SK-N-MC (cell line): ENCODE data around the gene SKA1.

- RRBS: 35% methylated on average over 2 of the region's 39 CpGs
These were observed 870 bp downstream of the MYO5B start for GRCh38 chr18:50194048-50194505.

DNA sequence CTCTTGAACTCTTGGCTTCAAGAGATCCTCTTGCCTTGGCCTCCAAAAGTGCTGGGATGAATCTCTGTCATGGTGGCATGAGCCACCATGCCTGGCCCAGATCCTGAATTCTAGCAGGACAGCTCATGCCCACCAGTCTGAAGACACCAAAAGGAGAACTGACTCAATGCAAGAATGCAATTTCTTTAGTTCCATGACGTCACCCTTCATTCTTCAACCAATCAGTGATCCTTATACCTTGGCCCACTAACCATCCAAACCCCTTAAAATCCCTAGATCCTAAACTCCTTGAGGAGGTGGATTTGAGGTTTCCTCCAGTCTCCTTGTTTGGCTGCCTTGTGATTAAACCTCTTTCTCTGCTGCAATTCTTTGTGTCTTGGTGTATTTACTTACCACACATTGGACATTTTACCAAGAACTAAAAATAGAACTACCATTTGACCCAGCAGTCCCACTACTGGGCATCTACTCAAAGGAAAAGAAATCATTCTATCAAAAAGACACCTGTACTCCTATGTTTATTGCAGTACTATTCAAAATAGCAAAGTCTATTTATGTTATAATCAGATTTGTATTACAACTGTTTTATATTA, 25.8 kb upstream of the CXXC1 start:
- RRBS: no CpG with 5 or more reads among the region's 1 CpG

DNA sequence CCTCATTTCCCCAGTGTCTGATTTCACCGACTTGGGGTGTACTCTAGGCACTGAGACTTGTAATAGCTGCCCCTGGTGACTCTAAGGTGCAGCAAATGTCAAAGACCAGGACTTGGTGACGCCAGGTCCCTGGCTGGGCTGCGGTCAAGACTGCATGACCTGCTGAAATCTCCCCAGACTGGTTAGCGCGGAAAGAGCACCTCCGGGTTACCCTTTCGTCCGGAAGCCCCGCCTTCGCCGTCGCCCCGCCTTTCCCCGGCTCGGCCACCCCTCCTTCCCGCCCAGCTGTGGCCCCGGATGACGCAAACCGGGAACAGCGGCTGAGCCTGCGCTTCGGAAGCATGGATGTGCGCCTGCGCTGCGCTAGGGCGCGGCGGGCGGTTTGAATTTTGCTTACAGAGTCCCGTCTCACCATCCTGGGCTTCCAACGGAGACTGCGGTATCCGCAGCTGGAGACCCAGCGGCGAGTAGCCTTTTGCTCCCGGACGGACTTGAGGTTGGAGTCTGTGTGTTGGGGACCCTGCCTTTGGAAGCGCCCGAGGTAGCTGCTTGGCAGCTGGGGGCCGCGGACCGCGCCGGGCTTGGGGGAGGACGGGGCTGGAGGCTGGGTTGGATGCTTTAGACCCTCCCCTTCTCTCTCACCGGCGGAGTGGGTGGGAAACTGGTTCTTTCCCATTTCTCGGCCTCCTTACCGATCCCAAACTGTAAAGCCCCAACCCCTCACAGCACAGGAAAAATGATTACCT, at the start of gene SKA1:
SKA1 (plus strand) TSS at position 348 of the 746 bp plus-strand sequence.
- RRBS: 2% methylated on average over 19 of the region's 49 CpGs

GRCh38 chr18:50401966-50402524, 27.2 kb downstream of the SKA1 start:
- RRBS: 17% methylated on average over 4 of the region's 22 CpGs

- RRBS: no CpG with 5 or more reads among the region's 3 CpGs
These were observed 63.6 kb downstream of the MAPK4 start for GRCh38 chr18:50623435-50623946.

DNA sequence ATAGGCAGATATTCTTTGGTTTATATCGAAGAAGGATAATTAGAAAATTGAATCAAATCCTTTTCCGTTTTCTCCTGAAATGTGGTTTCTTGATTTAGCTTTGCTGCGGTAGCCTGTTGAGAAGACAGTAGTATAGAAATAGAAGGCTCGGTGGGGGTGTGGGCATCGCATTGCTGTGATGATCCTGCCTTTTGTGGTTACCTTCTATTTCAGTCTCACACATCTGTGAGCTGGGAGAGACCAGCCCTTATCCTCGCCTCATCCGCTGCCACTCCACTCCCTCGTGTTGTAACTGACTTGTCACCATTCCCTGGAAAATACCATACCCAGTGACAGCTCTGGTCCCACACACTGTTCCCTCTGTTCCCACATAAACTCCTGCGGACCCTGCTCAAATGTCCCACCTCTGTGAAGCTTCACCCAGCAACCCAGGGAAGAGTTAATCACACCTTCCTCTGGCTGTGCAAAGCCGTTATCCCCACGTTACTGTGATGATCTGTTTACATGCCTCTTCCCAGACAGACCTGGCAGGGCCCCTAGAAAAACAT, 114.4 kb downstream of the MAPK4 start:
- RRBS: no CpG with 5 or more reads among the region's 11 CpGs

DNA sequence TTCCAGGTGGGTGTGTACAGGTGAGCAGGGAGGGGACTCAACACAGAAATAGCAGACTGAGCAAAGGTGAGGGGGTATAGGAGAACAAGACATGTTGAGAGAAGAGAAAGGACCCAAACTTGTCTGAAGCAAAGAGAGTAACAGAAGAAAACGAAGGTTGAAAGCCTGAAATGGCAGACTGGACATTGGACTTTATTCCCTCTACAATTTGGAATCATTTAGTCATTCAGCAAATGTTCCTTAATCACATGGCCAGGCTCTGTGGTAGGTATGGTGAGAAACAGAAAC, 23.3 kb downstream of the MRO start:
- RRBS: no CpG with 5 or more reads among the region's 1 CpG

GRCh38 chr18:50806125-50806902, 13.5 kb downstream of the MRO start:
- RRBS: no CpG with 5 or more reads among the region's 19 CpGs

DNA sequence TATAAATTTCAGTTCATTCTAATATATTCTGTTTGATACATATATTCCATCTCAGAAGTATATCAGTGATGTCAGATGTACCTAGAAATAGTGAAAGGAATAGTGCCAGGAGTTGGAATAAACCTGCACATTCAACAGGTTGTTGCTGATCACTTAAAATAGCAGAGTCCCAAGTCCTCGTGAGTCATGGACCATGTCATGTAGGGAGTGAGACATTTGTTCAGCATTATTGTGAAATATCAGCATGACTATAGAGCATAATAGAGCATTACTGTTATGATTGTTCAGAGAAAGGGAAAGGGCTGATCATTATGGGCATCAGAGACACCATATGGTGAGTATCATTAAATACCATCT, 5.4 kb downstream of the ELAC1 start:
- RRBS: no CpG with 5 or more reads among the region's 1 CpG

GRCh38 chr18:51176603-51177267, 20.7 kb downstream of the MEX3C start:
- RRBS: no CpG with 5 or more reads among the region's 13 CpGs

- RRBS: no CpG with 5 or more reads among the region's 4 CpGs
These were observed 13.9 kb upstream of the MEX3C start for GRCh38 chr18:51211352-51211737.

DNA sequence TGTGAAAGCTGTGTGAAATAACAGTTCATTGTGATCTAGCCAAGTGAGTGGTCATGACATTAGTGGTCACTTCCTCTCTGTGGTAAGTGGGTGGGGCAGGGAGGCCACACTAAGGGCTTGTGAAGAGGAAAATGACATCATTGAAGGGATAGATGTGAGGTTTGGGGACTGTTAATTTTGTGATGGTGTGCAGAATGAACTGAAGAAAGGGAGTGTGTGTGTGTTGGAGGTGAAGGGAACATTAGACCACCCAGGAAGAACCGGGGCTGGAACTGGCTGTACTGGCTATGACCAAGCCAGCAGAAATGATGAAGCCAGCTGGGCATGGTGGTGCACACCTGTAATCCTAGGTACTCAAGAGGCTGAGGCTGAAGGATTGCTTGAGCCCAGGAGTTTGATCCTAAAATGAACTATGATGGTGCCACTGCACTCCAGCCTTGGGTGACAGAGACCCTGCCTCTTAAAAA, 14.3 kb upstream of the MEX3C start:
- RRBS: no CpG with 5 or more reads among the region's 1 CpG

DNA sequence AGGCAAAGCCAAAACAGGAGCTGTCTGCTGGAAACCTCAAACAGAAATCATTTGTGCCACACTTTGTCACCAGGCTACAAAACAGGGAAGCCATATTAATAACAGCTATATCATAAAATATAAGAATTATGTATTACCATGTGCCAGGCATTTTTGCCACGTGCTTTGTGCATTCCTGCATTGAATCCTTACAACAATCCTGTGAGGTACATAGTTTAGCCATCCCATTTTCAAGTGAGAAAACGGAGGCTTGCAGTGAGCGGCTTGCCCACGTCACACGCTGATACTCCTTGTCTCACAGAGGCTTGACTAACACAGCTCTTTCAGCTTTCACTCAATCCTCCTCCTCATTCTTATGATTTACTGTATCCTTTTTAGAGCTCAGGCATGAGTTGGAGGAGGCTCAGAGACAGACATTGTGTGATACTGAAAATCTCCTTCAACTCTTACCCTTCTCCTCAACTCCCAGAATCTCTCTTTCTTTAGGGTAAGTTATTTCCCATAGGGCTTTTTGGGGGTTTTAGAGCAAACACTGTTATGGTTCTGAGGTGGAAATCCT, 148.5 kb upstream of the MEX3C start:
- RRBS: no CpG with 5 or more reads among the region's 5 CpGs

DNA sequence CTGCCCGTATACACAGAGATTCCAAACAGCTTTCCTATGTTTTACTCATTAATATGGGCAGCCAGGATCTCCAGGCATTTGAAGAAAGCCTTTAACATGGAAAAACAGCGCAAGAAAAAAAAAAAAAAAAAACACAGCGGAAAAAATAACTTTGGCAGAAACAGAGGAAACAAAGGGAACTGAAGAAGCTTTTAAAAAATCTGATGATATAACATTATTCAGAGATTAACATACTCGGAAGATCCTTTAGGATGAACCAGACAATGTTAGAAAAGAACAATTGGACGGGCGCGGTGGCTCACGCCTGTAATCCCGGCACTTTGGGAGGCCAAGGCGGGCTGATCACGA, 11.9 kb upstream of the MBD2 start:
- RRBS: no CpG with 5 or more reads among the region's 11 CpGs

- RRBS: no CpG with 5 or more reads among the region's 8 CpGs
These were observed 299.5 kb upstream of the CCDC68 start for GRCh38 chr18:55258775-55259232.

DNA sequence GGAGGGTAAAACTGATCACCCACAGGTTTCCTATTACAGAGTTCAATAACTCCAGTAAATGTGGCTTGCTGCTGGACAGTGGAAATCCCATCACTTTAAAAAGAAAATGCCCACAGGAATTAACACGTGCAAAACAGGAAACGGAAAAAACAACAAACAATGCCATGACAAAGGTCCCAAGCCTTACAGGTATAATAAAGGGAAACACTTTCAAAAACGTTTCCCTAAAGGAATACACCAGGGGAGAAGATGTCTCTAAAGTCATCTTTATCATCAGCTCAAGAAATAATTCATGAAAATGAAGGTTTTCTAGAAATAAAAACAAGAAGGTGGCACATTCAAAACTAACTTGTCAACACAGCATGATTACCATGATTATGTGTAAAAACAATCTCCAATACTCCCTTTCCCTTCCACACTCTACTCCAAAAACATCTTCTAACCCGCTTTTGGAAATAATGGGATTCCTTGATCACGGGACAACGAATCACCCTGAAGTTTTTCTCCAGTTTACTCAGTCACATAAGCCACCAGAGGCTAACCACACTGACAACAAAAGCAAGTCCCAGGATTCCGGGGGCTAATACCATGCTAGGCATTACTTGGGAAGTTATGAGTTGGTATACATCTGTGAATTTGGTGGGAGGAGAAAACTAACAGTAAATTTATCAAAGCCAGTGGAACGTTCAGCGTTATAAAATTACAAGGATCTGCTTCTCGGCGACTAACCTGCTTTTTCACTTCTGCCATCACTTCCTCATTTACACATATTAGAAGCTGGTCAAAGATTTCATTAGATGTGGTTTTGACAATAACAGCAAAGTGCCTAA, 167.8 kb downstream of the TCF4 start:
- RRBS: no CpG with 5 or more reads among the region's 11 CpGs

DNA sequence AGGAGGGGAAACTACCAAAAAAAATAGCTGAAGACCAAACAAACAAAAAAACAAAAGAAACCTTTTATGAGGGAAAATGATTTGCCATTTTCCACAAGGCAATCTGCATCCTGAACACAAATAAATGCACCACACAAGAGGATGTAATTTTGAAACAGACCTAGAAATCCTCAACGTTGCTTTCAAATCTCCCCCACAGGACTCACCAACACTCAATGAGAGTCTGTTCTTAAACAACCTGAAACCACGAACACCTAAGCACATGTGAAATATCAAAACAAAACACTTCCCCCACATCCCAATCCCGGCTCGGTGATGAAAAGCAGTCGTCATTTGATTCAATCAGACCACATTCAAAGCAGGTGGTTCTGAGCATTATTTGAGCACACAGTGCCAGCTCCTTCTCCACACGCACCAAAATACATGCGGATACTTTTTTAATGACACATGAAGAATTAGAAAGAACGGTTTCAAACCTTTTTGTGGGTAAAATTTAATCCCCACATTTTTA, 98.4 kb downstream of the TCF4 start:
- RRBS: no CpG with 5 or more reads among the region's 8 CpGs

- RRBS: no CpG with 5 or more reads among the region's 1 CpG
These were observed 144.4 kb upstream of the TCF4 start for GRCh38 chr18:55732360-55732880.

GRCh38 chr18:55863517-55864251, 275.7 kb upstream of the TCF4 start:
- RRBS: no CpG with 5 or more reads among the region's 12 CpGs